Bile duct (tissue), 1 donor: ENCODE measurements around a stretch of chr13.

- PRO-cap: no peak
Observed at GRCh38 chr13:112228244-112228478, 148.0 kb upstream of the SPACA7 start.

- PRO-cap: no peak
Observed at GRCh38 chr13:112516087-112516844, 71.7 kb downstream of the TUBGCP3 start.

DNA sequence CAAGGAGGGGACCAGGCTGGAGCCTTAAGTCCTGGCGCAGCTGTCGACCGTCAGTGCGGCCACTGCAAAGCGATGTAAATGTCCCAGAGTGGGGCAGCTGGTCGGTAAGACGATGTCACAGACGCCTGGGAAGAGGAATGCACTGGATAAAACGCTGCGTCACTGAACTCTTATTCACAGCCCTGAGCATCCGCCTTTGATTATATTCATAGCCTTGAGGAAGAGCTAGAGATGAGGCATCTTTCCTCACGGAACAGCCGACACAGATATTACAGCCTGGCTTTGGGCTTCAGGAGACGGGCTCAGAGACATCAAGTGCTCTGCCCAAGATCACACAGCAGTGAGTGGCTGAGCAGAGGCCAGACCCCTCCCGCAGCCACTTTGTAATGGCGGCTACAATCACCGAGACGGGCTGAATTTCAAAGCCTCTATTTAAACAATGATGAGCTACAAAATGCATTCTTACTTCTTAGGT, 17.7 kb upstream of the TUBGCP3 start:
- PRO-cap: no peak

DNA sequence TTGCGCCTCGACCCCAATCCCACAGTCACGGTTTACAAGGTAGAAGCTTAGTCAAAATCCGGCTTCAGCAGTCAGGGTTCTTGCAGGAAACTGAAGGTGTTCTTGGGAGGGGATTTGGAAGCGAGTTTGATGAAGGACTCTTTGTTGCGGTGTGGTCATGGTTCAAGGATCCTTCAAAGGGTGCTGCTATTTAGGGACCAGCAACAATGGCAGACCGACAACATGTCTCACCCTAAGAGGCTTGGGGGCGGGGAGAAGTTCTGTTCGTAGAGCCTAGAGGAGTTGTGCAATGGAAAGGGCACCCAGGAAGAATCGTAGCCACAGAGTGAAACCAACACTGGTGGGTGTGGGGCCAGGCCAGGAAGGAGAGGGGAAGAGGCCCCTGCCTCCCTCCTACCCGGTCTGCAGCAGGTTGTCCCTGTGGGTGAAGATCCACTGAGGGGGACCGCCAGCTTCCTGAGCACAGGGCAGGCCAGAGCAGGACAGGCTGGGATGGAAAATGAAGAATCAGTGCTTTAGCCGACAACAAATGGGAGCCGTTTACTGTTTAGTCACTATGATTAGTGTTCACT, 1.4 kb upstream of the ATP11A start:
- PRO-cap: no peak

GRCh38 chr13:112719997-112720662, 30.3 kb downstream of the ATP11A start:
- PRO-cap: no peak

DNA sequence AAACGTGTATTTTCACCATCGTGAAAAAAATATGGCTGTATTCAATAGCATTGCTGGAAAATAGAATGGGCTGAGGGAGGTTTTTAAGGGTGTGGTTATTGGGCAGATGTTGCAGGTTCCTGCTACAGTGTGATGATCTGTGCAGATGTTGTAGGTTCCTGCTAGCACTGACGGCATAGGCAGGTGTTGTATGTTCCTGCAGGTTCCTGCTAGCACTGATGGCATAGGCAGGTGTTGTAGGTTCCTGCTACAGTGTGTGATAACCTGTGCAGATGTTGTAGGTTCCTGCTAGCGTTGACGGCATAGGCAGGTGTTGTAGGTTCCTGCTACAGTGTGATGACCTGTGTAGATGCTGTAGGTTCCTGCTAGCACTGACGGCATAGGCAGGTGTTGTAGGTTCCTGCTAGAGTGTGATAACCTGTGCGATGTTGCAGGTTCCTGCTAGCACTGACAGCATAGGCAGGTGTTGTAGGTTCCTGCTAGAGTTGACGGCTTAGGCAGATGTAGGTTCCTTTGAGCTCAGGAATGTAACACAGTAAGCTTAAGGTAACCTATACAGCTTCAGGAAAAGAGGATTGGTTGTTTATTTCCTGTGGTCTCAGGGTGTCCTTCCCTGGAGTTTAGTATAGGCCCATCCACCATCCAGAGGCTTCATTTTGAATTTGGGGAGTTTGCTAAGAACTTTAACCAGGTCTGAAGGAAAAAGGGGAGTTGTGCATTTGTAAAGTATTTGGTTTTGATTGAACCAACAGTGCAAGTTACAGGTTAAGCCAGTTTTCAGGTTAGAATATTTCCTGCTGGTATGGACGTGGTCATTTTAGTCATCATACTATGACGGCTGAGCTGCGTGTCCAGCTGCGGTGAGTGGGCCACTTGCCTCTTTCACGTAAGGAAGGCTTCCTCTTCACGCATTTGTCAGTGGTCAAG, 53.6 kb downstream of the ATP11A start:
- PRO-cap: no peak

DNA sequence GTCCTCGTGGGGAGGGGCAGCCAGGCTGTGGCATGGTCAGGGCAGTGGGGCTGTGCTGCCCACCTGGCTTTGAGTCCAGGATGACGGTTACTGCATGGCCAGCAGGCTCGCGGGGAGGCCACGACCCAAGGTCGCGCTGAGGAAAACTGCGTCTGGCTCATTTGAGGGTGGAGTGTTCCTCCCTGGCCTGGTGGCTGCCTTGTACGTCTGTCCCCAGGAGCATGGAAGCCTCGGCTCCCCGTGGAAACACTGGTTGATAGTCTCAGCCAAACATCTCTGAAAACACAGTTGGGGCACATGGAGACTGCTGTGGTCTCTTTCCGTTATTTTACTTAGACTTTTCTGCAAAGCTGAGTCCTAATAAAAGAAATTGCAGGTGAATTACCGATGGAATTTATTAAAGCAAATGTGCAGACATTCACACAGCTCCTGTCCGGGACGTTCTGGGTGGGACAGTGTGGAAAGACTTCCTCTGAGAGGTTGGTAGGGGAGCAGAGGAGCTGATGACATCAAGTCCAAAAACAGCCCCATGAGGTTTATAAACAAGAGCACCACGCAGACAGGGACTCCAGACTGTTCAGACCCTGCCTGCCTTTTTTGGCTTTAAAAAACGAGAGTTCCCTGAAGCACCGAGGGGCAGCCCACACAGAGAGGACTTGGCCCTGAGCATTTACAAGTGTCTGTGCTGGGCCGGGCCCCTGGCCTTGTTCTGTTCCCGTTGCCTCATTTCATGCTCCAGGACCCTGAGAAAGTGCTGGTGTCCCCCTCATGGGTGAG, 93.0 kb downstream of the ATP11A start:
- PRO-cap: bidirectional peak, plus-strand start at position 566 of the sequence, minus-strand start at position 445 of the sequence

DNA sequence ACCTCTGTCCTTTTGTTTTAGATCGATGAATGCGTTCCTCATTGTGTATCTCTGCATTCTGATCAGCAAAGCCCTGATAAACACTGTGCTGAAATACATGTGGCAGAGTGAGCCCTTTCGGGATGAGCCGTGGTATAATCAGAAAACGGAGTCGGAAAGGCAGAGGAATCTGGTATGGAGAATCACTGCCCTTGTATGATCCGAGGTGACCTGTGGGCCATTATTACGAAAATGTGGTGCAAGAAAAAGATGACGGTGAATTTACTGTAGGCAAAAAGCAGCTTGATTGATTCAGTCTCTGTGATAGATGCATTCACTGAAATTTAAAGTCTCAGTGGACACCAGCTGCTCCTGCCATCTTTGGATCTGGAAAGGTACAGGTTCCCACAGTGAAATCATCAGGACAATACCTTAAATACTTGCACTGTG, 135.6 kb downstream of the ATP11A start:
- PRO-cap: no peak

DNA sequence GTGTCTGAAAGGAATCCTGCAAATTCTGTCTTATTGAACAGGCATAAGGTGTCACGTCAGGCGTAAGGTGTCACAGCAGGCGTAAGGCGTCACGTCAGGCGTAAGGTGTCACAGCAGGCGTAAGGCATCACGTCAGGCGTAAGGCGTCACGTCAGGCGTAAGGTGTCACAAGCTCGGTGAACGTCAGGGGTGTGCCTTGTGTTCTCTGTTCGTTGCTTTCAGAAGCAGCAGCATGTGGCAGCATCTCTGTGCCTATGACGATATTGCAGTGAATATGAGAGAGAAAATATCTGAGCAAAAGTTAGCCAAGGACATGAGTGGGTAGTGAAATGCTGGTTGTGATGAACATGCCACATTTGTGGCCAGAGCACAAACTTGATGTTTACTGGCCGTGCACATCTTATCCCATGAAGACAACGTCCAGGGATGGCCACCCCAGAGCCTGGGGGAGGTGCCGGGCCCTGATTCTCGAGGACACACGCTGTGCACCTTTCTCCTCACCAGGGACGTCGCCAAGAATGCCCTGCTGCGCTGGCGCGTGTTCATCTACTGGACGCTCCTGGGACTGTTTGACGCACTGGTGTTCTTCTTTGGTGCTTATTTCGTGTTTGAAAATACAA, 107.0 kb upstream of the MCF2L start:
- PRO-cap: no peak

GRCh38 chr13:112882136-112882687, 86.8 kb upstream of the MCF2L start:
- PRO-cap: no peak

GRCh38 chr13:112887925-112888540, 81.0 kb upstream of the MCF2L start:
- PRO-cap: no peak

- PRO-cap: no peak
Observed at GRCh38 chr13:112982034-112982945, 13.3 kb downstream of the MCF2L start.

DNA sequence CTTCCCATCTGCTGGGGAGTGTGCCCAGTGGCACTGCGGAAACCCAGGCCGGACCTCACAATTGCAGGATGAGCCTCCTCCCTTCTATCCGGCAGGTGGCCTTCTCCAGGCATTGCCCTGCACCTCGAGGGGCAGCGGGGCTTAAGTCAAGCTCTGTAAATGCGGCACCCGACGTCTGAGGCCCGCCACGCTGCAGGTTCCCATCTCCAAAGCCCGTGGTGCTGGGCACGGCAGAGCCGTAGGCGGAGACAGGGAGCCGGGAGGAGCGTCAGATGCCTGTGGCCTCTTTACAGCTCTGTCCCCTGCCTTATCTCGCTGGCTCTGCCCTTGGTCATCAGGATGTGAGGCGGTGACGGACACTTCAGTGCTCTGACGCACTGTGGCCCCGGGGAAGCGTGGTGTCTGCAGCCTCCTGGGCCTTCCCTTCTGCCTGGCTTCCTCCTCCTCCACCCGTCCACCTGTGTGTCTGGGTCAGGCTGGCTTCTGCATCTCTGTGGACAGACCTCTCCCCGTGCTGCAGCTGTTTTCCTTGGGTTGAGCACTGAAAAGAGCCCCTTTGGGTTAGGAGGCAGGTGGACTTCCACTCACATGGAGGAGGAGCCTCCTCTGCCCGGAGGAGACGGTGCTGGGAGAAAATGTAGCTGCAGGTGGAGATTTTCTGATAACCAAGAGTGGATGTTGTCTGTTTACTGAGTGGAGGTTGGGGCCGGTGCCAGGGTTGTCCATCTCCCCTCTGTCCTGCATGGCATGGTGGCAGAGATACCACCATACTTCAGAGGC, 14.5 kb downstream of the MCF2L start:
- PRO-cap: bidirectional peak, plus-strand start at position 337 of the sequence, minus-strand start at position 280 of the sequence

DNA sequence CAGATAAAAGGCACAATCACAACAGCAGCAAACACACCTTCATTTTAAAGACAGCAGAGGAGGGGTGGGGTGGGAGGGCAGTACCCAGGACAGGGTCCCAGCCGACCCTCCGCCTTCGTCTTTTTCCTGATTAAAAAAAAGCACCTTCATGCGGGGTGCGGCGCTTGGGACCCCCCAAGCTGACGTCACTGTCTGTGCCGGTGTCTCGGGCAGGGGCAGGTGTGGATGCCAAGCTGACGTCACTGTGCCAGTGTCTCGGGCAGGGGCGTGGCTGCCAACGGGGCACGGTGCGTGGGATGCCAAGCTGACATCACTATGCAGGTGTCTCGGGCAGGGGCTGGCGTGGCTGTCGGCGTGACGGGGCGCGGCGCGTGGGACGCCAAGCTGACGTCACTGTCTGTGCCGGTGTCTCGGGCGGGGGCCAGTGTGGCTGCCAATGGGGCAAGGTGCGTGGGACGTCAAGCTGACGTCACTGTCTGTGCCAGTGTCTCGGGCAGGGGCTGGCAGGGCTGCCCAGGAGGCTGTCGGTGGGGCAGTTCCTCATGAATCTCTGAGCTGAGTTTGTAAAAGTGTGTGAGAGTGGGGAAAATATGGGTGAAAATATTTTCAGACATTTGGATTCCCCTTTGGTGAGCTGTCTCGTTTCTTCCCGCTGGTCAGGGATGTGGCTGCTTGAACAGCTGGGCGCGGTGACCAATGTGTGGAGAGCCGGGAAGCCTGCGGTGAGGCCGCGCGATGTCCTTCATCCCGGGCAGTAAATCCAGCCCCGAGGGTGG, 25.1 kb downstream of the MCF2L start:
- PRO-cap: no peak

GRCh38 chr13:113000990-113002162, 32.4 kb downstream of the MCF2L start:
- PRO-cap: unidirectional peak, minus-strand start at chr13:113001240

DNA sequence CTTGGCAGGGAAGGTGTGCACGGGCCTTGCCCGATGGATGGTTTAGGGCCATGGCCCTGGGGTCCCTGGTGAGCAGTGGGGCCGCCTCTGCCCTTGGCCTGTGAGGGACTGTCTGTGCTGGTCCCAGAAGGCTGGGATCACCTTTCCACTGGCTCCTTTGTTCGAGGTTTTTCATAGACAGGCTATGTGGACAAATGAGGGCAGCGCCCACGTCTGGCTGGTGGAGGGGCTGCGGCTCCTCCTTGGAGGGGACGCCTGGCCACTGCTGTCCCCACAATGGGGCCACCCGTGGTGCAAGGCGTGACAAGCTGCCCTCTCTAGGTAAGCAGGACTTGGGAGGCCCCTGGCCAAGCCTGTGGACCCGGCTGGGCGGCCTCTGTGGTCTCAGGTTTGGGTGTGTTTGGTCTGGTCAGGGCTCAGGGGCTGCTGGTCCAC, 33.2 kb downstream of the MCF2L start:
- PRO-cap: no peak

GRCh38 chr13:113045188-113046201, 60.1 kb upstream of the F7 start:
- PRO-cap: no peak

- PRO-cap: no peak
Observed at GRCh38 chr13:113141535-113142002, 16.9 kb upstream of the PROZ start.

DNA sequence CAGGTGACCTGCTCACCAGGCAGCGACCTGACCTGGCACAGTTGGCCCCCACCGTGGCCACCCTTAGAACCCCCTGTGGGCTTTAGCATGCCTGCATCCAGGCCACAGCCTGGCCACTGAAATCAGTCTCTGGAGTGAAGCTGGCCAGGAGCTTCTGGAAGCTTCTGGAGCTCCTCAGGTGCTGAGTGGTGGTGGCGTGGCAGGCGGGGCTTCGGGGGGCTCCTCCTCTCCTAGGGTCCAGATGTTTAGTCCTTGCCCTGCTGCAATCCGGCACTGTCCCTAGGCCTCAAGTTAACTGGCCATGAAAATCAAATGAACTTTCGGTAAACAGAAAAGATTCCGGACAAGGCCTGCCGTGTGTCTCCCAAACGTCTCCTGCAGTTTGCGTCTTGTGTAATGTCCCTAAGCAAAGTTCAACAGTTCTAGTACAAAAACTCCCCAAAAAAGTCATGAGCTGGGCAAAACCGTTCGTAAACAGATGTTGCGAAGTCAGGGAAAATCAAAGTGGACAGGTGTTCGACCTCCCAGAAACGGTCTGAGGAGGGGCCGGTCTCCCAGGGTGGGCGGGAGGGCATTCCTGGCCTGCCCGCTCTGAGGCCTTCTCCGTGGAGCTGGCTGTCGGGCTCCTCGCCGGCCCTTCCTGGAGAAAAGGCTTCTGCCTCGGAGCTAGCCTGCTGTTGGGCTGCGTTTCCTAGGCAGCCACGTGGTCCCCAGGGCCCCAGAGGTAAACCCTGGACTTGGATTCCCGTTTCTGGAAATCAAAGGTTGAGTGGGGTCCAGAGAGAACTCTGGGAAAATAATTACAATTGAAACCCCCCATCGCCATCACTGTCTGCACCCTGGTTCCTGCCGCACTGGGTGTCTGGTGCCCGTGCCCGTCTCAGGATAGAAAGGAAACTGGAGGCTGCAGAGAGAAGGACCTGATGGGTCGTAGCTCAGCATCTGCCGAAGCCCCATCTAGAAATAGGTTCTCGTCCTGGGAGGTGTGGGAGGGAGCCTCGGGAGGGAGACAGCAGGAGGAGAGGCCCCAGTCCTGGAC, 8.1 kb upstream of the PROZ start:
- PRO-cap: no peak

DNA sequence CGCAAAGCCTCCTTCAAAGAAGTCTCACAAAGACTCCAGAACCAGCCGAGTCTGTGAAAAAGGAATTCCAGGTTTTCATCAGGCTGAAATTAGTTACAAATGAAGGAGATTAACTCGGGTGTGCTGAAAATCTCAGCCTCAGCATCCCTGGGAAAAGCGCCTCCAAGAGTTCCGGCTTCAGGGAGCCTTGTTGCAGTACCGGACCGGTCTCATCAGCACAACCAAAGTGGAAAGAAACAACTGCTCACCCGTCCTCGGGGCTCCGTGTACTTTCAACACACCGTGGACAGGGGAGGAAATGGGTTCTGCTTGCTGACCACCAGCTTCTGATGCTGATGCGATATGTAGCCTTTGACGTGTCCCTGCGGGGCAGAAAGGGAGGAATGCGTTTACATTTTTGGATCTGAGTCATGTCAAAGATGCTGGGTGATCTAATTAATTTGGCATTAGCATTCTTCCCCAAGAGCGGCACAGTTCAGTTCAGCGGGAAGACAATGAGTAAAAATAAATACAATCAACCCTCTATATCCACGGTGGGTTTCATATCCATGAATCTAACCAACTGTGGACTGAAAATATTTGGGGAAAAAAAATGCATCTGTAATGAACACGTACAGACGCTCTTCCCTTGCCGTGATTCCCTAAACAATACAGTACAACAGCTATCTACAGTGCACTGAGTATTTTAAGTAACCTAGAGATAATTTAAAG, 19.6 kb downstream of the PROZ start:
- PRO-cap: no peak